ENCODE results near the genes RIC8A, ANO9 and SLC25A22.

DNA sequence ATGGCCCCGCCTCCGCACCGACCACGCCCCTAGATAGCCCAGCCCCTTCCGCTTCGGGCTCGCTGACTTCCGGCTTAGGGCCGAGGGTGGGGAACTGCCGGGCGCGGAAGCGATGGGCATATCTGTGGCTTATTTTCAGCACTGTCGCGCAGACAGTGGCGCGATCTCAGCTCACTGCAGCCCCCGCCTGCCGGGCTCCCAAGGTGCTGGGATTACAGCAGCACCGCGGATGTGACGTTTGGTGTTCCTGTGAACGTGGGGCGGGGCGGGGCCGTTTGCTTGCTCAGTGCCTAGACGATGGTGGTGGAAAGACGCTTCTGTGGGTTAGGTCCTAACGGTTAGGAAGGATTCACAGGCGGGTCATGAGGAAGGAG is at the start of gene RIC8A:
Gene RIC8A, plus strand, starts transcription at position 282 of the 374 bp plus-strand sequence.
- RRBS, 2 experiments: under 1% methylated on average over 10 of the region's 30 CpGs

- RRBS, 2 experiments: no CpG with 5 or more reads among the region's 6 CpGs
Observed at GRCh38 chr11:225687-226242, 10.4 kb downstream of the SIRT3 start.

DNA sequence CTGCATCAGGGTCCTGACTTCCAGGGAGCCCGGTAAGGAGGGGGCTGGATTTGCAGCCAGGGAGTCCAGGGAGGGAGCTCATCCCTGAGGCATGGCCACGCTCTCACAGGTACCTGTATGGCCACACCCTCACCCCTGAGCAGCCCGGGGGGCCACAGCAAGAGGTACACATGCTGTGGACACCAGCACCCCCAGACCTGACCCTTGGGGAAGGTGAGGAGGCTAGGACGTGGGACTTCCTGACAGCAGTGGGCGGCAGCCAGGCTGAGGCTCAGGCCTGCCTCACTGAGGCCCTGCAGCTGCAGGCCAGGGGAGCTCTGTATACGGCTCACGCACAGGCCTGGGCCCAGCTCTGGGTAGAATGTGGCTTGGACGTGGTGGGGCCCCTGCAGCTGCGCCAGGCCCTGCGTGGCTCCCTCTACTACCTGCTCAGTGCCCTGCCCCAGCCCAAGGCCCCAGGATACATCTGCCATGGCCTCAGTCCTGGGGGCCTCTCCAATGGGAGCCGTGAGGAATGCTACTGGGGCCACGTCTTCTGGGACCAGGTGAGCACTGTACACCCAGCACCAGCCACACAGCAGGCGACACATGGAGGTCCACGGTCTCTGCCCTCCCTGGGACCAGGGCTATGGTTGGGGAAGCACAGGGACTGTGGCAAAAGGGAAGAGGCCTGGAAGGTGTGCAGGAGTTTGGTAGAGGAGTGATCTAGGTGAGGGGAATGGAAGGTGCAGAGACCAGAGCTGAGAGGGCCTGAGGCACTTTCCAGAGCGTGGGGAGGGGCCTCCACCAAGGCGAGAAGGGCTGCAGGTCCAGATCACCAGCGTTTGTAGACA is 1.9 kb downstream of the PGGHG start:
- RRBS, 2 experiments: 87 to 92% methylated on average over 1 to 2 of the region's 17 CpGs

GRCh38 chr11:291402-292170 is 2.7 kb downstream of the PGGHG start:
- RRBS, 2 experiments: 76 to 84% methylated on average over 11 of the region's 41 CpGs

DNA sequence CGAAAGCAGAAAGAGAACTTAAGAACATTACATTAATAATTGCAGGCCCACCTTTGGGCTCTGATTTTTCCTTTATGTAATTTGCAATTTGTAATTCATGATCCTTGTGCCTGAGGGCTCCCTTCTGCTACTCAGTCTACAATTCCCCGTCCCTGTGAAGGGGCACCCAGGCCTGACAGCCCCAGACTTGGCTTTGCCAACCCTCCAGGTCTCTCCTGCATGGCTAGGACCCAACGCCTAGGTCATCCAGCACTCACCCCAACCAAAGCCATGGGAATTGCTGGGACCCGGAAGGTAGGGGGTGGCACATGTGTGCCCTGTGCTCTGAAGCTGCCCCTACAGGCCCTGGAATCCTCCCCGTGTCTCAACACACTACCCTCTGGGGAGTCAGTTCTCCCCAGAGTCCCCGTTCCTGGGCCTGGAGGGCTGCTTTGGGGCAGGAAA is 698 bp upstream of the IFITM1 start:
- RRBS, 2 experiments: no CpG with 5 or more reads among the region's 6 CpGs

DNA sequence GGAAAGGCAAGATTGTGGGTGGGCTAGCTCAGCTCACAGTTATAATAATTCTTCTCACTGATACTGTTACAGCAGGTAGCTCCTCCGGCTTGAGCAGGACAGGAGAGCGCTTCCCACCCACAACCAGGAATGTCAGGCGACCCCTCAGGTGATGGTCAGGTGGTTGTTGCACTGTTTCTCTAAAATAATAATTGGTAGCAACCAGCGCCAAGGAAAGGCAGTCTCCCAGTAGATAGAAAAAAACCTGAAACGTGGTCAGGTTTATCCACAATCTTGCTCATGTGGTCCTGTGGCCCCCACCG is 3.0 kb downstream of the IFITM3 start:
- RRBS, 2 experiments: no CpG with 5 or more reads among the region's 6 CpGs

DNA sequence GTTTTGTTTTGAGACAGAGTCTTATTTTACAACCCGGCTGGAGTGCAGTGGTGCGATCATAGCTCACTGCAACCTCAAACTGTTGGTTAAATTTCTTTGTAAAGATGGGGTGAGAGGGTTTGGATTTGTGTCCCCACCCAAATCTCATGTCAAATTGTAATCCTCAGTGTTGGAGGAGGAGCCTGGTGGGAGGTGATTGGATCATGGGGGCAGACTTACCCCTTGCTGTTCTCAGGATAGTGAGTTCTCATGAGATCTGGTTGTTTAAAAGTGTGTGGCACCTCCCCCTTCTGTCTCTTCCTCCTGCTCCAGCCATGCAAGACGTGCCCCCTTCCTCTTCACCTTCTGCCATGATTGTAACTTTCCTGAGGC is 20.7 kb upstream of the IFITM3 start:
- RRBS, 2 experiments: no CpG with 5 or more reads among the region's 3 CpGs

DNA sequence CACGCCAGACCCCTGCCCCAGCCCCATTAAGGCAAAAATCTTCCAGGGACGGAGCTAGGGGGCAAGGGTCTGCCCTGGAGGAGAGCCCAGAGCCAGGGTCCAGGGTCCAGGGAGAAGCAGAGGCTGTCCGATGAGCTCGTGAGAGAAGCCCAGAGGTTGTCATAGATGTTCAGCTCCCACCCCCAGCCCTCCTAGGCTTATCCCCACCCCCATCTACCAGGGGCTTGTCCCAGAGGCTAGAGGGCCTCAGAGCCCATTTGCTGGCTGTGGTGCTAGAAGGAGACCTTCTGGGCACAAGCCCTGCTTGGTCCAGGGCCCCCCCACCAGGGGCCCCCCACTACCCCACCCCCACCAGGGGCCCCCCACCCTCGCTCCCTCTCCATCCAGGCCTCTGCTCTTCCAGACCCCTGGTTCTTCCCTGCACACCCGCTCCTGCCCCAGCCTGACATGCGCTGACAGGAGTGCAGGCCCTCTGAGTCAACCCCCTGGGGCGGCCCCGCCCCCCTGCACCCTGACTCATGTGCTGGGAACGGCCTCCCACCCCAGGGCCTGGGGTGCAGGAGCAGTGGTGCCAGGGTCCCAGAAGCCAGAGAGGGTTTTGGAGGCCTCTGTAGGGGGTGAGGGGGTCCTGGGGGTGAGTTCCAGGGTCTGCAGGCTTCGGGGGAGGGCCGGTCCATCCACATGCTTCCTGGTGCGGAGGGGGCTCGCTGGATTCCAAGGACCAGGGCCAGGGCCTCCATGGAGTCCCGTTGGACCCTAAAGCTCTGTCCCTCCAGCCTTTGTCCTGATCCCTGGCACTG is 908 bp upstream of the PKP3 start:
- RRBS, 2 experiments: no CpG with 5 or more reads among the region's 15 CpGs

GRCh38 chr11:441574-441816 is 316 bp downstream of the ANO9 start:
- RRBS, 2 experiments: 58 to 93% methylated on average over 6 of the region's 11 CpGs

DNA sequence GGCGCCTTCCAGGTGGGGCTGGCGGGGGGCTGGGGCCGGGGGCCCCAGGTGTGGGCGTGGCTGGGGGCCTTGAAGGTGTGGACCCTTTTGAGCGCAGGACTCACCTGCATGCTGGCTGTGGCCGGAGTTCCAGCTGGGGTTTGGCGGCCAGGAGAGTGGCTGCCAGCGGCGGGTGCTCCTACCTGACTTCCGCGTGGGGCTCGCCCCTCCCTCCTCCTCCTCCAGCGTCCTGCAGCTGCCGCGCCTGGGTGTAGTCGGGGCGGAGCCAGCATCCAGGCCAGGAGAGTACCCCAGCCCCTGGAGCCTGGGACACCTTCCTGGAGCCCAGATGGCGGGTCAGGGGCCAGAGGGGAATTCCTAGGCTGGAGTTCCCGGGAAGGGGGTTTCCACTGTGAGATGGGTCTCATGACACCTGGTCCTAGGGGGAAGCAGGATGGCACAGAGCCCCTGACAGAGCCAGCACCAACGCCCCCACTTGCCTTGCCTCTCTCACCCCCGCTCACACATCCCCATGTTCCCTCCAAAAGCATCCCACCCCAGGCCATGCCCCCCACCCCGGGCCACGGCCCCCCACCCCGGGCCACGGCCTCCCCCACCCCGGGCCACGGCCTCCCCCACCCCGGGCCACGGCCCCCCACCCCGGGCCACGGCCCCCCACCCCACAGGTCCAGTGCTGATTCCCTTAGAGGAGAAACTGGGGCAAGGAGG is at the start of gene ANO9:
Gene ANO9, minus strand, starts transcription at position 195 of the 708 bp plus-strand sequence.
- RRBS, 2 experiments: 31 to 90% methylated on average over 3 to 4 of the region's 31 CpGs

DNA sequence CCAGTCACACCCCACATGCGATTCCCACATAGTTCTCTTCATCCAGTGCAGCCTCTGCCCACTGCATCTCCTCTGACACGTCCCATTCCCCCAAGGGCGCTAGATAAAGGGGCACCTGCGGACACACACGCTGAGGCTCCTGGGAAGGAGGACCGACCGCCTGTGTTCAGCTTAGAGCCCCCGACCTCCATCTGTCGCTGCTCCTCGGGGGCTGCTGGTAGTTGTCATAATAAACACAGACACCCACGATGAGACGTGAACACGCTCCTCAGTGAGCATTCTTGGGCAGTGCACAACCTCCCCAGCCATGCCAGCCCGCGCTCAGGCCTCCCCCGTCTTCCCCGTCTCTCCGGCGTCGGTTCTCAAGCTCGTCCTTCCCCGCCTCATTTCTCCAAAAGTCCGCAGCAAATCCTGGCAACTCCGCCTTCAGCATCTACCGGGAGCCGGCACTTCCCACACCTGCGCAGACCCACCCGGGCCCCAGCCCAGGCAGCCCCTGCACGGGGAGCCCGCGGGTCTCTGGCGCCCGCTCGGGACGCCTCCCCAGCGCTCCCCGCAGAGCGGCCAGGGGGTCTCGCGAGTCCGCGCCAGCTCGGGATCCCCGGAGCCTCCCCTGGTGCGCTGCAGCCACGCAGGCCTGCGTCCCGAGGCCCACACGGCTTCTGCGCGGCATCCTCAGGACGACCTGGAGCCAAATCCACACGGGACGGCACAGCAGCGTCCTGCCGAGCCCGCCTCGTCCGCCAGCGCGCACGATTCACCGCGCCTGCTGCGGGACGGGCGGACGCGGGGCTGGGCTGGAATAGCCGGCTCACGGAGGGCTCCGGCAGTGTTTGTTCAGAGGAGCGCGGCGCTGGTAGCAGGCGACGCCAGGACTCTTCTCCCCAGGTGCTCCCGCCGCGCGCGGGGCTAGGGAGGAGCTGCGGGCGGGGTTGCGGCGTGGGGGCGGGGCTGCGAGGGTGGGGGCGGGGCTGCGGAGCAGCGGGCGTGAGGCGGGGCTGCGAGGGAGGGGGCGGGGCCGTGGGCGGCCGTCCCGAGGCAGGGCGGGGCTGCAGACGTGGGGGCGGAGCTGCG is 969 bp upstream of the PHRF1 start:
- RRBS, 2 experiments: under 1 to 9% methylated on average over 7 of the region's 103 CpGs

- RRBS, 2 experiments: 91 to 100% methylated on average over 3 to 7 of the region's 18 CpGs
Observed at GRCh38 chr11:597279-597630, 18.5 kb downstream of the IRF7 start.

DNA sequence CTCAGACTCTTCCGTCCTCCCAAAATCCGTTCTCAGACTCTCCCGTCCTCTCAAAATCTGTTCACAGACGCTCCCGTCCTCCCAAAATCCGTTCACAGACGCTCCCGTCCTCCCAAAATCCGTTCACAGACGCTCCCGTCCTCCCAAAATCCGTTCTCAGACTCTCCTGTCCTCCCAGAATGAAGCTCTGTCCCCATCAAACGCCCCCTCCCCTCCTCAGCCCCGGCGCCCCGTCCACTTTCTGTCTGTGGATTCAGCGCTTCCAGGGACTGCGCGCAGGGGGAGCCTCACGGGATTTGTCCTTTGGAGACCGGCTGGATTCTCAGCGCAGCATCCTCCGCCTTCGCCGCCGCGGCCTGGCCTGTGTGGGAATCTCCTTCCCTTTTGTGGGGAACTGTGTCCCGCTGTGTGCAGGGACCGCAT is 930 bp upstream of the SCT start:
- RRBS, 2 experiments: 91 to 100% methylated on average over 4 to 6 of the region's 29 CpGs

GRCh38 chr11:646164-646751 is 9.2 kb downstream of the DRD4 start:
- RRBS, 2 experiments: no CpG with 5 or more reads among the region's 14 CpGs

GRCh38 chr11:706465-706849 is 426 bp downstream of the EPS8L2 start:
- RRBS, 2 experiments: 5 to 46% methylated on average over 12 of the region's 19 CpGs

DNA sequence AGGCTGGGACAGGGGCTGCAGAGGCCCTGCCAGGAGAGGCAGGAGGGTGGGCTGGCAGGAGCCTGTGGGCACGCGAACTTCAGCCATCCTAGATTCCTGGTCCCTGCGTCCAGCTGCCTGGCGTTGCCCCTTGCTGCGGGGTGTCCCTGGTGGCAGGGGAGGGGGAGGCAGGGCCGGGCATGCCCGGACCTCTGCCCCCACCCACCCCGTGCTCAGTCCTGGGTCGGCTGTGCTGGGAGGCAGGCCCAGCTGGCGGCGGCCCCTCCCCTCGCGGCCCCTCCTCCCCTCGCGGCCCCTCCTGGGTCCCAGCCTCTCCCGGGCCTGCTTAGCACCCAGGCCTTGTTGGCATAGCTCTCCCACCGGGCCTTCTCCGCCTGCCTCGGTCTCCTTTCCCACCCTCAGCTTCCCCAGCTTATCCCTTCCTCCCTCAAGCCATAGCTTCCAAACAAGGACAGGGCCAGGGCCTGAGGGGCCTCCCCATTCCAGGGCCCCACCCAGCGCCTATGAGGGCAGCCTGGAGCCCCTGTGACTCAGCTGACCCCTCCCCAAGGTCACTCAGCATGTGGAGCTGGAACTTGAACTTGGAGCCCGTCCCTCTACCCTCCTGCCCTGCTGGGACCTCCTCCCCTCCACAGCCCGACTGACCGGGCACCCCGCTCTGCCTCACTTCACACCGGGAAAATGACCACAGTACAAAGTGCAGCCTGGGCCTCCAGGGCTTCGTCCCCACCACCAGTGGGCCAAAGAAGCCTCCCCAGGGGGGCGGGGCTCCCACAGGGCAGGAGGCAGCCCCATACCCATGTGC is 1.0 kb downstream of the EPS8L2 start:
- RRBS, 2 experiments: 14% methylated on average over 1 of the region's 27 CpGs; no CpG with 5 or more reads in 1 of the 2 experiments

DNA sequence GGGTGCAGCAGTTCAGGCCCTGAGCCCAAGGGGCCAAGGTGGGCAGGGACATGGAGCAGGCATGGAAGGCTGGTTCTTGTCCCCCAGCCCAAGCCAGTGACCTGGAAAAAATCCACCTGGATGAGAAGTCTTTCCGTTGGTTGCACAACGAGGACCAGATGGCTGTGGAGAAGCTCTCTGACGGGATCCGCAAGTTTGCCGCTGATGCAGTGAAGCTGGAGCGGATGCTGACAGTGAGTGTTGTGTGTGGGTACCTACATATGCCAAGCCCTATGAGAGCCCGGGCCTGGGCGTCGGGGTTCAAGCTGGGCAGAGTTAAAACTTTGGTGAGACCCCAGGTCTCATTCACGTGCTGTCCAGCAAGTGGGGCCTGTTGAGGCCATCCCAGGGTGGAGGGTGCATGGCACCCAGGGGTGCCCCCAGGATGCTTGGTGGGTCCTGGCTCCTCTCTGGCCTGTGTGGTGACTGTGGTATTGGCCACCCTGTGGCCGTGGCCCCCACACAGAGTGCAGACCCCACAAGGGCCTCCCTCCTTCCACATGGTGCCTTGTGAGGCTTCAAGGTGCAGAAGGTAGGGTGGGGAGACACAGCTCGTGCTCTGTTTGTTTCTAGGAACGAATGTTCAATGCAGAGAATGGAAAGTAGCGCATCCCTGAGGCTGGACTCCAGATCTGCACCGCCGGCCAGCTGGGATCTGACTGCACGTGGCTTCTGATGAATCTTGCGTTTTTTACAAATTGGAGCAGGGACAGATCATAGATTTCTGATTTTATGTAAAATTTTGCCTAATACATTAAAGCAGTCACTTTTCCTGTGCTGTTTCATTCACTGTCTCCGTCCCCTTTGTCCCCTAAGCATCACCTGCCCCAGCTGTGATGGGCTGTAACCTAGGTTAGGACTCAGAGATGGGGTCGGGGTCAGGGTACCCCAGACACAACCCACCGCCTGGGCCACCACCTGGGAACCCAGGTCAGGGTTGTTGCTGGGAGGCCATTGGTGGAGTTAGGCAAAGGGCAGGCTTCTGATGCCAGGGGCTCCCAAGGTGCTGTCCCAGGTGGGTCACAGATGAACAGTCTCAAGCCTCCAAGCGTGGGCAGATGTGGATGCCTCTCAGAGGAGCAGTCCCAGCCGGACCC is 12.7 kb downstream of the GATD1 start:
- RRBS, 2 experiments: no CpG with 5 or more reads among the region's 23 CpGs

DNA sequence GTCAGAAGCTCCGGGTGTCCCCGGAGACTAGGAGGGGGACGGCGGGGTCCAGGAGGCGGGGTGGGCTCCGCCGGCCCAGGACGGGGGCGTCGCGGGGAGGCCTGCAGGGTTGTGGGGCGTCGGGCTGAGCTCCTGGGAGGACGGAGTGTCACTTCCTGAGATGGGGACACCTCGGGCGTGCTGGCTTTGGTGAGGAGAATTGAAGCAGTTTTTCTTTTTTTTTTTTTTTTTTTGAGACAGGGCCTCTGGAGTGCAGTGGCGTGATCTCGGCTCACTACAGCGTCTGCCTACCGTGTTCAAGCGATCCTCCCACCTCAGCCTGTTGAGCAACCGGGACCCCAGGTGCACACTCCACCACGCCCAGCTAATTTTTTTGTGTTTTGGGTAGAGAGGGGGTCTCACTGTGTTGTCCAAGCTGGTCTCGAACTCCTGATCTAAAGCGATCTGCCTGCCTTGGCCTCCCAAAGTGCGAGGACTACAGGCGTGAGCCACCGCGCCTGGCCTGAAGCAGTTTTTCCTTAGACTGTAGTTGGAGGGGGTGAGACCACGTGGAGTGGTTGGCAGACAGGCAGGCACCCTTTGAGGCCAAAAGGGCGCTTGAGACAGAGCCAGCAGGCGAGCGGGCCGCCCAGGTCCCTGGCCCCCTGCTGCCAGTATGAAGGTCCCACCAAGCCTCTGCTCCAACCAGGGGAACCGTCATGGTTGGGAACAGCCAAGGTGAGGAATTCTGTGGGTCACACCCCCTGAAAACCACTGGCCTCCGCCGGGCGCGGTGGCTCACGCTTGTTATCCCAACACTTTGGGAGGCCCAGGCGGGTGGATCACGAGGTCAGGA is 807 bp upstream of the GATD1 start:
- RRBS, 2 experiments: 2 to 3% methylated on average over 6 of the region's 42 CpGs

GRCh38 chr11:796774-797034 is 1.4 kb downstream of the SLC25A22 start:
- RRBS, 2 experiments: no CpG with 5 or more reads among the region's 7 CpGs

- RRBS, 2 experiments: 4 to 7% methylated on average over 42 to 43 of the region's 103 CpGs
Observed at GRCh38 chr11:797819-798740, at the start of gene SLC25A22. Gene SLC25A22, minus strand, starts transcription at chr11:798281.